ENCODE data around the genes ERN2, LCMT1 and KDM8.

GRCh38 chr16:22685388-22686080 lies 128.4 kb upstream of the HS3ST2 start:
- PRO-cap: no peak

DNA sequence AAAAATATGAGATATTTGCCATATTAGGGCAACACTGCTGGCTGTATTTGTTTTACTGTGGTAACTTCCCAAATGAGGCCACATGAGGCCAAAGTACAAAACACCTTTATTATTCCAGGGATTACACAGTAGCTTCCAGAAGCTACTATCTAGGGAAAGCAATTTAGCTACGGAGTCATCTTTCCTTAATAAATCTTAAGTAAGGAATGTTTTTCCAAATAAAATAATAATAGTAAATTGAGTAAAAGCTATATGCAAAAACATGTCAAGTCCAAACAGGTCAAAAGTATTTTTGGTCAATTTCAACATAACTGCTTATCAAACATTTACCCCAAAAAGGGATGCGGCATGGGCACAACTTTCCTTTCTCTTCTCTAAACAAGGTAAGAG lies 44.7 kb downstream of the USP31 start:
- PRO-cap: no peak

DNA sequence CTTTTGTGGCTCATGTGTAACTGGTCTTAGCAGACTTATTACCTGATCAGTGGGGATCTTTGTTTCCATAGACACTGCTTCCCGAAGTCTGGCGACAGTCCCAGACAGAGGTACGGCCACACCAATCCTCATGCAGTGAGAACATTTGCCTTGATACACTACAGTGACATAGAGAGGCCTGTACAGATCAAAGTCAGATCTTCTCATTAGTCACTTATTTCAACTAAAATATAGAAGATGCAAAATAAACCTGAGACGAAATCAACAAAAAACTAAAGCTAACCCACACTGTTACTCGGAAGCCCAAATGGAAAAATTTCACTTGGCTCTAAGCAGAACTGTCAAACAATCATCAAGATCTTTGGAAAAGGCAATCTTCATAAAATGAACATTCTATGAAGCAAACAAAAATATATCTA lies 43.8 kb downstream of the USP31 start:
- PRO-cap: no peak

DNA sequence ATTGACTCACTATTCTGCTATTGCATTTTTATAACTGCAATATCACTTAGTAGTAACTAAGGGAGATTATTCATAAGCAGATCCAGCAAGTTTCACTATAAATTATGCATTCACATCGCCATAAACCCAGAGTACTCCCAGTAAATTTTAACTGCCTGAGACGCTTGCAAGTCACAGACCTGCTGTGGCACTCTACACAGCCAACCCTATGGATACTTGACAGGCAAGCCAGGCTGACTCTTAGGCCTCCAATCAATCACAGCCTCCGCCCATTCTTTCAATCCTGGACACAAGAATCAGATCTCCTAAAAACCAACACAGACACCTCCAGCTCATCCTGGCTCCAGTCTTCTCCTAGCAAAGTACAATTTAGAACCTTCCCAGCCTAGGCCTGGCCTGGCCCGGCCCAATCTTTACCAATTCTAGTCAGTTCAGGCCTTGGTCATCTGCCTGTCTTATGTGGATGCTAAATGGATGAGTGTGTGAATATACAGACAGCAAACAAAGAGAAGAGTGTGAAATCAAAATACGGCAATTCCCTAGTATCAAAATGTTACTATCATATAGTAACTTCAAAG lies 28.1 kb downstream of the USP31 start:
- PRO-cap: no peak

DNA sequence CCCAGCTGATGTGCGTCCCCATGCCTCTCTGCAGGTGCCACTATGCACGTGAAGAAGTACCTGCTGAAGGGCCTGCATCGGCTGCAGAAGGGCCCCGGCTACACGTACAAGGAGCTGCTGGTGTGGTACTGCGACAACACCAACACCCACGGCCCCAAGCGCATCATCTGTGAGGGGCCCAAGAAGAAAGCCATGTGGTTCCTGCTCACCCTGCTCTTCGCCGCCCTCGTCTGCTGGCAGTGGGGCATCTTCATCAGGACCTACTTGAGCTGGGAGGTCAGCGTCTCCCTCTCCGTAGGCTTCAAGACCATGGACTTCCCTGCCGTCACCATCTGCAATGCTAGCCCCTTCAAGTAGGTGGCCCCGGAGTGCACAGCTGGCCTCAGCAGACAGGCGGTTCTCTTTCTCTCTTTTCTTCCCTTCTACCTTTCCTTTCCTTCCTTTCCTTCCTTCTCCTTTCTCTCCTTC lies 46.5 kb downstream of the SCNN1B start:
- PRO-cap: no peak

GRCh38 chr16:23494082-23494635 lies 16.1 kb downstream of the GGA2 start:
- PRO-cap: no peak

DNA sequence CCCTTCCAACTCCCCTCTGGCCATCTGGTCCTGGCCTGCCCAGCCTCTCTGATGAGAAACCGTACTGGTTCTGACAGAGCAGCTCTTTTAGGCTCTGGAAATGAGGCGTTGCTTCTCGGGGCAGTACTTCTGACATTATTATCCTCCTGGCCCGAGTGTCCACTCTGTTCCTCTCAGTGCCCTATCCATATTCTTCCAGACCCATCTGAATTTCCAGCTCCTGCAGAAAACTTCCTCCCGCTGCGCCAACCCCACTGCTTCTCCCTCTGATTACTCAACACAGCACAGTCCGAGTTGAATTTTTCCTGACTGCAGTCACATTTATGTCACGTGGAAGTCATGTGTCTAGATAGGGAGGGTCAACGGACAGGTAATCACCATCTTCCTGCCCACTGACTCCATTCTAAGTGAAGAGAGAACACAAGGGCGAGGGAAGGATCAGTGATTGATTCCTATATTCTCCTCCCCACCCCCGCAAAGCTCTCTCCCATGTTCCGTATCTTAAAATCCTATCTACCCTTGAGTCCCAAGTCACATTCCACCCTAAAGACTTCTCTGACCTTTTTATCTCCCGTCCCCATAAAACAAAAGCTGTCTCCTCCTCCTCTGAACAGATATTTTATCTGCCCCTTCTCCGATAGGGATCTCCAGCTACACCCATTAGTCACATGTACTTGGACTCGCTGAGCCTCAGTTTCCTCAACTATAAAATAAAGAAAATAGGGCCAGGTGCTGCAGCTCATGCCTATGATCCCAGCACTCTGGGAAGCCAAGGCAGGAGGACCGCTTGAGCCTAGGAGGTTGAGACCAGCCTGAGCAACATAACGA lies 13.0 kb downstream of the GGA2 start:
- PRO-cap: unidirectional peak, minus-strand start at position 263 of the sequence

DNA sequence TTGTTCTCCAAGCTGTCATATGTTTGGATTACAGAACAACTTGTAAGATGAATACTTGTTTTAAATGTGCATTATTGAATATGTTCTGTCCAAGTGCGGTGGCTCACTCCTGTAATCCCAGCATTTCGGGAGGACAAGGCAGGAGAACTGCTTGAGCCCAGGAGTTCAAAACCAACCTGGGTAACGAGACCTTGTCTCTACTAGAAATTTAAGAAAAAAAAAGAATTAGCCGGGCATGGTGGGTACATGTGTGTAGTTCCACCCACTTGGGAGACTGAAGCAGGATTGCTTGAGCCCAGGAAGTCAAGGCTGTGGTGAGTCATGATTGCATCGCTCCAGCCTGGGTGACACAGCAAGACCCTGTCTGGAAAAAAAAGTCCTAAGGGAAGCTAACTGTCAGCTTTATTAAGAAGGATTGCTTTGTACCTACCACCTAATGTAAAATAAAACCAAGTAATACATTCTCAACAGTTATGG lies 18.6 kb downstream of the EARS2 start:
- PRO-cap: no peak

DNA sequence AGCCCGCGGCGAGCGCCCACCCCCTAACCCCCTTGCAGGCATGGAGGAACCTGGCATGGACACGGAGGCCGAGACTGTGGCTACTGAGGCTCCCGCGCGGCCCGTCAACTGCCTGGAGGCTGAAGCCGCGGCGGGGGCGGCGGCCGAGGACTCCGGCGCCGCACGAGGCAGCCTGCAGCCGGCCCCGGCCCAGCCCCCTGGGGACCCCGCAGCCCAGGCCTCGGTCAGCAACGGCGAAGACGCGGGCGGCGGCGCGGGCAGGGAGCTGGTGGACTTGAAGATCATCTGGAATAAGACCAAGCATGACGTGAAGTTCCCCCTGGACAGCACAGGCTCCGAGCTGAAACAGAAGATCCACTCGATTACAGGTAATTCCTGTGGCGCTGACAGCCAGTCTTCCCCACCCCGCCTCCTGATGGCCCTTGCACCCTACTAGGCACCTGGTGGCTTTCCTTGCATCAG lies 416 bp downstream of the UBFD1 start:
- PRO-cap: no peak

DNA sequence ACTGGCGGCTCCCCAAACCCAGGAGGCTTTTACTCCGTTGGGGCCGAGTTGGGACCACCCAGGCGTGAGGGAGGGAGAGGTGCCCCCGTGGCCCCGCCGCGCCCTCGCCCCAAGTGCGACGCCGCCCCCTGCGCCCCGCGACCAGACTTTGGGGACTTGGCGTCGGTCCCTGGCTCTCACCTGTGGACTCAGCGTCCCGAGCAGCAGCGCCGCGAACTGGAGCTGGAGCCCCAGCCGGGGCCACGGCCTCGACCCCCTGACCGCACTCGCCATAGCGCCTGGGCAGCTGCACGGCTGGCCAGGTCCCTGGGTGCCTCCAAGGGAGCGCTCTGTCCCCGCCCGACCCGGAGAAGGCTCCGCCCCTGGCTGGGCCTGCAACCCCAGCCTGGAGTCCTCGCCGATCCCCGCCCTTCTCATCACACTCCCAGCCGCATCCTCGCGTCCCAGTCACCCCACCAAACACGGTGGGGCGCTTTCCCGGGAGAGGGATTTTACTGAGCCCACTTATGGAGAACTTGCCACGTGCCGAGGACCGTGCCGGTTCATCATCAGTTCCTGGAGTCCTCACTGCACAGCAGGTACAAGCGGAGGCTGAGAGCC lies at the start of gene ERN2:
Gene ERN2, minus strand, starts transcription at position 308 of the 600 bp plus-strand sequence.
- PRO-cap: no peak

GRCh38 chr16:24094044-24094967 lies 161.8 kb upstream of the CACNG3 start:
- PRO-cap: no peak

GRCh38 chr16:24571383-24572417 lies 32.3 kb downstream of the RBBP6 start:
- PRO-cap: no peak

DNA sequence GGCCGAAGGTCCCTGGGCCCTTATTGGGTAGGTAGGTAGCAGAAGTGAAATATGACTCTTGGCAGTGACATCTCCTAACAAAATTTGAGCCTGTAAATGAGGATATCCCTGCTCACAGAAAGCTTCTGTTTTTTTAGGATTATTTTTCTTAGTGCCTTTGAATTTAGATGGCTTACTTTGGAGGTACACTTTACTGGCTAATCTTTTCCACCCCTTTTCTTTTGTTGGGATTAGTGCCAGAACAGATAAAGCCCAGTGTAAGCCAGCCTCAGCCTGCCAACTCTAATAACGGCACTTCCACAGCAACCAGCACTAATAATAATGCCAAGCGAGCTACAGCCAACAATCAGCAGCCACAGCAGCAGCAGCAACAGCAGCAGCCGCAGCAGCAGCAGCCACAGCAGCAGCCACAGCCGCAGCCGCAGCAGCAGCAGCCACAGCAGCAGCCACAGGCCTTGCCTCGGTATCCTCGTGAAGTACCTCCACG lies 47.3 kb downstream of the TNRC6A start:
- PRO-cap: no peak

DNA sequence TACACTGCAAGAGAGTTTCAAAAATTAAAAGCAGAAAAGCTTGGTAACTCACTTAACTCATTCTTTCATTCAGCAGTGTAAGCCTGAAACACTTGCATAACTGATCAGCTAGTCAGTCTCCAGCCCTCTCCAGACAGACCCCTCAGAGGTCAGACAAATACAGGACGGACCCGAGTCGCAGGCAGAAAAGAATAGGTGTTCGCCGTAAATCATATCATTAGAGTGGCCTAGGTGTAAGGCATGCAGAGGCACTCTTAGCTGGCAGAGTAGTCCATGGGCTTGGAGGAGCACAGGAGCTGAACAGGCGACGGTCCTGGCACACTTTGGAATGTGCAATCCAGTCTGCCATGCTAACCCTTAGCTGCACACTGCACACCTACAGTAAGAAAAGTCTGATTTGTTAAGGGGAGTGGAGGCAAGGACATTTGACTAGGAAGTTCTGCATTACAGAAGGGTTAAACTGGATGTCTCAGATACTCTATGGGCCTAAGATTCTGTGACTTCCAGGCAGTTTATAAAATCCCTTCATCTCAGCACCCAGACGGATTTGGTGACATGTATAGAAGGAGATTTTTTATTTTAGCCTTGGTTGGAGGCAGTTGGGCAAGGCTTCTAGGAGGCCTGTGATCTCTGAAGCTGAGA lies 34.8 kb upstream of the SLC5A11 start:
- PRO-cap: no peak

GRCh38 chr16:24958020-24959196 lies 56.8 kb downstream of the ARHGAP17 start:
- PRO-cap: no peak

DNA sequence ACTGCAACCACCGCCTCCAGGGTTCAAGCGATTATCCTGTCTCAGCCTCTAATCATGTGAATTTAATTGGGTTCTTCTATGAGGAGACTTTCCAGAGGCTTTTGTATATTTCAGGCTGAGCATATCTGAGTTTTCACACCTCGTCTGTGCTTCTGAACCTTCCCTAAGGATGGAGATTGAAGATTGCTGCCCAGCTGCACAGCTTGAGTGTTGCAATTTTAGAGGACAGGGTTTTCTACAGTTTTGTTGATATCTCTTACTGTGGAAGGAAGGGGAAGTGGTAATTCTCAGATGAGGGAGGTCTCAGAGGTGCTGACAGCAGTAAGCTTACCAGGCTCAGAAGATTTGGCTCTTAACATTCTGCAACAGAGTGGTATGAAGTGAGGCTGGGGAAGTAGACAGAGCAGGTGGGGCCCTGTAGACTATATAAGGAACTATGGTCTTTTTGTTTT lies 45.7 kb upstream of the ARHGAP17 start:
- PRO-cap: no peak

DNA sequence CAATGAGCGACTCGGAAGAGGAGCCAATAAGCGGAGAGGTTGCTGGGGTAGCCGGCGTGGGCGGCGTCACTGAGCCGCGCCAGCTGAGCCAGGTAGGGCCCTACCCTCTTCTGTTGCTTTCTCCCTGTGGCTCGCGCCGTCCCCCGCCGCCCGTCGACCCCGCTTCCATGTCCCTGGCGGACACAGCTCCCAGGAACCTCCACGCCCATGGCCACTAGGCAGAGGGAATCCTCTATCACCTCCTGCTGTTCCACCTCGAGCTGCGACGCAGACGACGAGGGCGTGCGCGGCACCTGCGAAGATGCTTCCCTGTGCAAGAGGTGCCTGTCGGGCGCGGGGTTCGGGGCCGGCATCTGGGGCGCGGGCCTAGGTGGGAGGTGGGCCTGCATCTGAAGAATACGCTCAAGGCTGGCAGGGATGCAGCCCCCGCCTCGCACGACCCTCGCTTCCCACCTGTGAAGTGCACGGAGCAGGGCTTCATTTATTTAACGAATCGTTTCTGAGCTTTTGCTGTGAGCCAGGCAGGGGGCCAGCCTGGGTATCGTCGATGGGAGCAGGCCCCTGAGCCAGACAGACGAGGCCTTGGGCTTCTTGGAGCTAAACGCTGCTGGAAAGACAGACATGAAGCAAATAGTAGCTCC lies at the start of gene LCMT1:
Gene LCMT1, plus strand, starts transcription at position 66 of the 641 bp plus-strand sequence.
- PRO-cap: bidirectional peak, plus-strand start at position 69 of the sequence, minus-strand start outside the sequence

DNA sequence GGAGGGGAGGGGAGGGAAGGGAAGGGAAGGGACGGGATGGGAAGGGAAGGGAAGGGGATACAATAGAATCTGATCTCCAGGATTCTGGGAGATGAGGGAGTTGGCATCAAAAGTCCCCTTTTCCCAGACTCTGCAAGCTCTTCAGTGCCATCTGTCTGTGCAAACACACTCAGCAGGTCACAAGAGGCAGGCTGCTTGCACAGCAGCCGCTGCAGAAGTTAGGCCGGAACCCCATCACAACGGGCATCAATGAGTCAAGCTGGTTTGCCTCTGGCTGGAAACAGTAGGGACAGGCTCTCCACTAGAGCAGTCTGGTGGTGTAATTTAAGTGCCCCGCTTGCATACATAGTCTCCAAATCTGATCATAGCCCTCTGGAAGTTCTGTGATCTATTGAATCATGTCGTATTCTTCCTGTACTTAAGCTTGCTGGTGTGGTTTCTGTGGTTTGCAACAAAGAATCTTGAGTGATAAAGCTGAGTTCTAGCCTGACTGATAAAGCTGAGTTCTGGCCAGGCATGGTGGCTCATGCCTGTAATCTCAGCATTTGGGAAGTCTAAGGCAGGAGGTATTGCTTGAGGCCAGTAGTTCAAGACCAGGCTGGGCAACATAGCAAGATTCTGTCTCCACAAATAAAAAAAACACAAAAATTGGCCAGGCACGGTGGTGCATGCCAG lies 33.7 kb upstream of the KDM8 start:
- PRO-cap: no peak

GRCh38 chr16:27173828-27174654 lies 29.3 kb upstream of the KDM8 start:
- PRO-cap: no peak

- PRO-cap: bidirectional peak, plus-strand start at chr16:27204034, minus-strand start at chr16:27203748
These were observed at the start of gene KDM8 for GRCh38 chr16:27203076-27204202. KDM8 (plus strand) TSS chr16:27203526.